ENCODE measurements around a stretch of chr18.

DNA sequence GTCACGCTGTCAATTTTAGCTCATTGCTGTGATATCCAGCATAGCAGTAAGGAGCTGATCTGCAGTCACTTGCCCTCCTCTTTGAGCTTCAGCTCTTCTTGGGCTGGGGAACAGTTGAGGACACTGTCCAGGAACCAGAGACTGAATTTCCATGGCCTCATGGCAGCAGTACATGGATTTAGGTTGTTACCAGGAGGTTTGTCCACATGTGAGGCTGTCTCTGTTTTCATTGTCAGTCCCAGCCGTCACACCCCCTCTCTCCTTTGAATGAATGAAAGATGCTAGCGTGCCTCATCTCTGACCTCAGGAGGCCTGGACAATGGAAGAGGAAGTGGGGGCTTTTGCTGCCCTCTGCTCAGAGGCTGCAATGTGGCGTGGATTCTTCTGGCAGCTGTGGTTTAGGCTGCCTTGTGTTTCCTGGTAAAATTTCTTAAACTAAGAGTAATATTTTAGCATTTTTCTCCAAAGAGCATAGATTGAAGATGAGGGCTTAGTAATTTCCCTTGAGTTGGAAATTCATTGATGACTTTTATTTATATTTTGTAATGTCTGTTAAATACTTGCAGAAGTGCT is 47.5 kb downstream of the RAB31 start:
- RRBS = no CpG with 5 or more reads among the region's 4 CpGs

- RRBS = no CpG with 5 or more reads among the region's 13 CpGs
These were observed 67.1 kb downstream of the RAB31 start for GRCh38 chr18:9775013-9775751.

GRCh38 chr18:9806891-9807590 is 78.7 kb upstream of the TXNDC2 start:
- RRBS = no CpG with 5 or more reads among the region's 17 CpGs

DNA sequence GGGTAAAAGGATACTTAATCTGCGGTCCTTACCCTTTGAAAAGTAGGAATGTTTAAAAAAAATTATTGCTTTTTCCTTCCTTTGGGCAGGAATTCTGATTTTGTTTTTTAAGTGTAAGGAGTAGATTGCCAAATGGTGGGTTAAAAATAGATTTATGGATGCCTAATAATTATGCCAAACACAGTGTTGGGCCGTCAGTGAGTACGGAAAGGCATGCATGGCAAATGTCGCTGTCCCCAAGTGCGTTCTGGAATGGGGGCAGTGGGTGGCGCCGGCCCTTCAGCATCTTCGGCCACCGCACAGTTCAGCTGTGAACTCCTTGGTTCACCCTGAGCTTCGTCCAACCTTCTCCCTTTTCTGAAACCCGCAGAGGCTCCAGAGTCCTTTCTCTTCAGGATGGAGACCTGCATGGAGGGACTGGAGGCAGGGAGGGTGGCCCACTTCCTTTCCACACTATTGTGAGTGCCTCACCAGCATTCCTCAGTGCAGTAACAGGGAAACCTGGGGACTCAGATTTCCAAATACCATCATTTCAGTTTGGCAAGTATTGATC is 74.8 kb upstream of the TXNDC2 start:
- RRBS = no CpG with 5 or more reads among the region's 11 CpGs

GRCh38 chr18:9831912-9832581 is 53.7 kb upstream of the TXNDC2 start:
- RRBS = no CpG with 5 or more reads among the region's 22 CpGs

DNA sequence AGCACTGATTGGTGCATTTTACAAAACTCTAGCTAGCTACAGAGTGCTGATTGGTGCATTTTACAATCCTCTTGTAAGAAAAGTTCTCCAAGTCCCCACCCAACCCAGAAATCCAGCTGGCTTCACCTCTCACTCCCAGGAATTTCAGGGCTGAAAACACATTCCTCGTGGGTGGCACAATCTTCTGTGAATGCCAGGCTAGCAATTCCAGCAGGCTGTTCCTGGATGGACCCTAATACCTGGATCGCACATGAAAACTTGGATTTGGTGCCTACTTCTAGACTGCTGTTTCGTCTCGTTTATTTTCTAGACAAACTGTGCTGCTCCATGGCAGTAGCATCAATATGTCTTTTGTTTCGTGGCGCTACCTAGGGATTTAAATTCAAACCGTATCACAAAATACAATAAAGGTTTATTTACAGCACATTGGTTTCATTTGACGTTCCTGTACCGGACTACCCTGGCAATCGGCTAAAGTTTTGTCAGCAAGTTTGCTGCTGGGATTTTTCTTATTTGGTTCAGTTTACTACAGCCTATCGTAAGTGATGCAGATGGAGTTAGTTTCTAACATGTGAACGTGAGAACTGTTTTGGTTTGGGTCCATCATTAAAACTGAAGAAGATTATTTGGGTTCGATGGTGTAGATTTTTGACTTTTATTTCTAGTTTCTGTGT is 1.1 kb upstream of the VAPA start:
- RRBS = no CpG with 5 or more reads among the region's 13 CpGs

- RRBS = no CpG with 5 or more reads among the region's 5 CpGs
These were observed 2.2 kb downstream of the VAPA start for GRCh38 chr18:9915676-9916709.

DNA sequence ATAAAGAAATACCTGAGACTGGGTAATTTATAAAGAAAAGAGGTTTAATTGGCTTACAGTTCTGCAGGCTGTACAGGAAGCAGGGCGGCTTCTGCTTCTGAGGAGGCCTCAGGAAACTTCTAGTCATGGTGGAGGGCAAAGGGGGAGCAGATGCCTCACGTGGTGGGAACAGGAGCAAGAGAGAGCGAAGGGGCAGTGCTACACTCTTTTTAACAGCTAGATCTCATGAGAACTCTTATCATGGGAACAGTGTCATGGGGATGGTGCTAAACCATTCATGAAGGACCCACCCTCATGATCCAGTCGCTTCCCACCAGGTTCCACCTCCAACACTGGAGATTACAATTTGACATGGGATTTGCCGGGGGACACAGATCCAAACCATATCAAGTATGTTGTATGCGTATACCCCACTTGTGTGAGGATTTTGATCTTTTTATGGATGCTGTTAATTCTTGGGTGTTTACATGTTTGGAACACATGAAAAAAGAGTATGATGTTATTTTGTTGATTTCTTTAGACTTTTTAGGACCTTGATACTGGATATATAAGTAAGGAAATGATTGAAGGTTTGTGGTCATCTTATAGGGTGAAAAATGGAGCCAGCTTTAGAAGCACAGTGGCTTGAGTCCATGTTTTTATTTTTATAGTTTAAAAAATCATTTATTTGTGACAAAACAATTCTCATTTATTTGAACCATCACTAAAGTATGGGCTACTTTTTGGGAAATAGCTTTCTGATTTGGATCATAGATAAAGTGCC is 28.9 kb downstream of the VAPA start:
- RRBS = no CpG with 5 or more reads among the region's 6 CpGs

GRCh38 chr18:10140828-10141476 is 227.1 kb downstream of the VAPA start:
- RRBS = no CpG with 5 or more reads among the region's 4 CpGs

DNA sequence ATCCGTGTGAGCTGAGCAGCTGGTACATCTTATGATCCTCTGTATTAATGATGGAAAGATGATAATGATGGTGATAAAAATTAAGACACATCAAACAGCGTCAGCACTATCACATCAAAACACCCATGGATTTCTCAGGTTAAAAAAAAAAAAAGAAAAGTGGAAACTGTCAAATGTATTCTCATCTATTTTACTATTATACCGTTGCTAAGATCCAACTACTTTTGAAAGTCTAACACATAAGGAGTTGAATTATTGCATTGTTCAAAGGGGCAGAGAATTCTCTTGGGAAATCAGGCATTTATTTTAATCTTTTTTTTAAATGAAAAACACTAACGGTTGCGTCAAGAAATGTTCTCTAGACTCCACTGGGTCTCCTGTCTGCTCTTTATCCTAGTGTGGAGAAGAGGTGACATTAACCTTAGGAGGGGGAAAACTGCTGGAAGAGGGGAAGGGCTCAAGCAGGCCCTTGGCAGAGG is 1.3 kb upstream of the APCDD1 start:
- RRBS = no CpG with 5 or more reads among the region's 5 CpGs

GRCh38 chr18:10520027-10520361 is 5.8 kb upstream of the NAPG start:
- RRBS = no CpG with 5 or more reads among the region's 11 CpGs

DNA sequence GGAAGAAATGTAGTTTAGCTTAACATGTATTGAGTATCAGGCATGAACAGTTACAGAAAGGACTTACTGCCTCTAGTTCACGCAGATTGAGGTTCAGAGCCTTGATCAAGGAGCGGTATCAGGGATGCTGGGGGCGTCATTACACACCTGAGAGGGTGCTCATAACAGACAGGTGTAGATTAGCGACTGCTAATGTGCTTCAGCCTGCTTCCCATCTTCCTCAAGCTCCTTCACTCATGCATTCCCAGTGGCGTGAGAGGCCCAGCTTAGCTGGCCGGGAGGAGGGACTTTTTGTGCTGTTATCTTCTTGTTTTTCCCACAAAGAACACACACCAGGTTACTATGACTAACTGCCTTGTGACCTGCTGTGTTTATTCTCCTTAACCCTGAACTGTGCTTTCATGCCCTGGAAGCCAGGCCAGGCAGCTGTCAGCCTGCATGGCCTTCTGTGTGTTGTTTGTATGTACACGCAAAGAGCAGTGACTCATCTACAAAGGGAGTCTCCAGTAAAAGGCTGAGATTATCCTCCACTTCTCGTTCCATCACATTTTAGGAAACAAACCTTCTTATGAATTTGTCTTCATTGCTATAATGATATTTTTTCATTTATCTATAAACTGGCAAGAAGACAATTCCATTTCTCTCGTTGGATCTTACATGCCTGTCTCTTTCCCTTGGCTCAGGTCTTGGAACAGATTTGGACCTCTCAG is 143.8 kb downstream of the PIEZO2 start:
- RRBS = no CpG with 5 or more reads among the region's 9 CpGs

DNA sequence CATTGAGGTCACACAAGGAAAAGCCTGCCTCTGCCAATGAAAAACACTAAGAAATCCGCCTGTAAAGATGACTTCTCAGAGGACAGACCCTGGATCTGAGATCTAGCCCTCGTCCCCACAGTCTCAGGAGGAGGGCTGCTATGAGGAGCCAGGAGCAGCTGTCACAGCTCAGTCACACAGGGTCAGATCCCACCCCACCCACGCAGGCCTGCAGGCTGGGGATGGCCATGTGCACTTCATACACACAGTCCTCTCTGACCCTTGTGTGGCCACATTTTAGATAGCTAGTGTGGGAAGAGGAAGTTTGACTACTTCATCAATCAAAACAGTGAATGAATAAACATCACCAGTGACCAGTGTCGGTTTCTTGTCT is 107.2 kb downstream of the PIEZO2 start:
- RRBS = no CpG with 5 or more reads among the region's 4 CpGs

GRCh38 chr18:11259372-11259830 is 110.0 kb upstream of the PIEZO2 start:
- RRBS = no CpG with 5 or more reads among the region's 9 CpGs

GRCh38 chr18:11789653-11790114 is 61.5 kb upstream of the CHMP1B start:
- RRBS = no CpG with 5 or more reads among the region's 3 CpGs

- RRBS = no CpG with 5 or more reads among the region's 9 CpGs
These were observed 32.7 kb upstream of the CHMP1B start for GRCh38 chr18:11818583-11818913.

DNA sequence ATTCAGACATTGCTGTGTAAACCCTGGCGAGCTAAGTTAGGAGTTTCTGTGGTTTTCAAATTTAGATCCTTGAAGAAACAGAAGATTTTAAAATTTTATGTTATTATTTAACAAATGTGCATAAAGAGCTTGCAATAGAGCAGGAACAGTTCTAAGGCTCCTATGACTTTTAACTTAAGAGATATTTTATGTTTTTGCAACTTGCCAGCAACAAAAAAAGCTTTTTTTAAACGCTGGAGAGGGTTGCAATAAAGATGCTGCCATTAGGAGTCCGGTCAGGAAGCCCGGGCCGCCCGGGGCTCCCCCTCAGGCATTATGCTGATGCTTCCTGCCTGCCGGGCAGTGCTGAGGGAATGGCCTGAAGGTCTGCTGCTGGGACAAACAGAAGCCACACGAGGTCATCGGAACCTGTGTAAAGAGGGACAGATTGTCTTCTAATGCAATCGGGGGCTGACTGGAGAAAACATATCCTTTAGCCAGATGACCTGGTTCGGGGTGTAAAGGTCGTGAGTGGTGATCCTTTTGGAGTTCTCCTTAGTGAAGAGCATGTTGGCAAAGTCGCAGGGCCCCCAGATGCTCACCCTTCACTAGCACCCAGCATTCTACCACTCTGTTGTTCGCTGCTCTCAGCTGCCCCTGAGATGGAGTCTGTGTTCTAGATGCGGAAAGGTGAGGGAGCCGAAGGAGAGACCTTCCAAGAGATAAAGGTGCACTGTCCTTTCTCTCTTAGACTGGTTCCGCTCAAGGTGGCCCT is 2.3 kb downstream of the IMPA2 start:
- RRBS = 33% methylated on average over 1 of the region's 17 CpGs

DNA sequence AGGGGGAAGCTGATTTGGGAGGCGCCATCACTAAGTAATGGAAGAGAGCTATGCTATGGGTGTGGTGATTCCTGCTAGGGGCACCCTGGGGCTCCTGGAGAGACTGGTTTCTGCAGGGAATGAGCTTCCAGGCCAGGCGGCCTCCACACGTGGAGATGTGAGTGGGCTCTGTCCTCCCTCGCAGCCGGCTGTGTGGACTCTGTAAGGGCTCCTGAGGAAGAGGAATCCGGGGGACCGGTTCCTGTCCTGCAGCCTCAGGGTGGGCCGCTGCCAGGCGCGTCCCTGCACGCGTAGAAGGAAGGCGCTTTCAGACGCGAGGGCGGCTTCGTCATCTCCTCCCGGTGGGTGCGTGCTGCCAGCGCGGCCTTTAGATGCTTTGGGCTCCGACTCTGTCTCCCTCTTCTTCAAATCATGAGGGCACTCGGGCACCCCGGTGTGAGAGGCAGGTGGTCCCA is 55.5 kb upstream of the ANKRD62 start:
- RRBS = 19% methylated on average over 12 of the region's 24 CpGs

GRCh38 chr18:12056063-12056577 is 37.5 kb upstream of the ANKRD62 start:
- RRBS = no CpG with 5 or more reads among the region's 9 CpGs

DNA sequence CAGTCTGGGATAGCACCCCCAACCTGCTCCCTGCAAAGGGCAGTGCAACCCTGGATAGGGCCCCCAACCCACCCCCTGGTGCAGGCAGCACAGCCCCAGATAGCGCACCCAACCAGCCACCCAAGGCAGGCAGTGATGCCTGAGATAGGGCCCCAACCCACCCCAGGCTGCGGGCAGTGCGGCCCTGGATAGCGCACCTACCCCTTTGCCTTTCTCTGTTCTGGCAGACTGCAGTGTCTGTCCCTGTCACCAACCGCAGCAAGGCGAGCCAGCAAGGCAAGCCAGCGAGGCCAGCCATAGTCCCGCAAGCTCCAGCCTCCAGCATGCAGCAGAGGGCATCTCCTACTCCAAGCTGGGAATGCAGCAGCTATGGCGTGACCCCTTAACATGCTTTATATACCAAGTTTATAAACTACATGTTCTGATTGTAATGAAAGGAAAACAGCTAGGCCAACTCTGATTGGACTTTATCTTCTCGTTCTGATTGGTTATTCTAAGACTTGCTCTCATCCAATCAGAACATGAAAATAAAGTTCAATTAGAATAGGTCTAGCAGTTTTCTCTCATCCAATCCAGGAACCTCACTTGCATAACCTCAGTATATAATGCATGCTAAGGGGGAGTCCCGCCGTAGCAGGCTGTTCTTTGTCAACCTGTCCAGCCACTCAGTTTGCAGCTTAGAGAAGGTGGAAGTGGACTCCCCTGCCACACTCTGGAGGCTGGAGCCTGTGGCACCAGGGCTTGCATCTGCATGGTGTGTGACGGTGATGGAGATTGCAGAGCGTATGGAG is 34.0 kb upstream of the ANKRD62 start:
- RRBS = no CpG with 5 or more reads among the region's 14 CpGs

Data from choroid plexus epithelial cell (primary cell).